Measurements from ENCODE around the gene MTHFSD.

- PRO-cap: no peak
- RAMPAGE, long total RNA, 2 experiments: no peak in any of the 2 experiments
Observed at GRCh38 chr16:86157885-86158368, 259.0 kb downstream of the IRF8 start.

- PRO-cap: no peak
- RAMPAGE, long total RNA, 2 experiments: no peak in any of the 2 experiments
Observed at GRCh38 chr16:86196479-86197073, 297.6 kb downstream of the IRF8 start.

- PRO-cap: no peak
- RAMPAGE, long total RNA, 2 experiments: no peak in any of the 2 experiments
Observed at GRCh38 chr16:86415181-86415729, 95.1 kb upstream of the FOXF1 start.

- PRO-cap: no peak
- RAMPAGE, long total RNA, 2 experiments: no peak in any of the 2 experiments
Observed at GRCh38 chr16:86495627-86496285, 14.6 kb upstream of the FOXF1 start.

GRCh38 chr16:86501019-86501564 is 9.2 kb upstream of the FOXF1 start:
- PRO-cap: no peak
- RAMPAGE, long total RNA, 2 experiments: no peak in any of the 2 experiments

GRCh38 chr16:86515486-86516536 is 5.5 kb downstream of the FOXF1 start:
- PRO-cap: no peak
- RAMPAGE, long total RNA, 2 experiments: no peak in any of the 2 experiments

DNA sequence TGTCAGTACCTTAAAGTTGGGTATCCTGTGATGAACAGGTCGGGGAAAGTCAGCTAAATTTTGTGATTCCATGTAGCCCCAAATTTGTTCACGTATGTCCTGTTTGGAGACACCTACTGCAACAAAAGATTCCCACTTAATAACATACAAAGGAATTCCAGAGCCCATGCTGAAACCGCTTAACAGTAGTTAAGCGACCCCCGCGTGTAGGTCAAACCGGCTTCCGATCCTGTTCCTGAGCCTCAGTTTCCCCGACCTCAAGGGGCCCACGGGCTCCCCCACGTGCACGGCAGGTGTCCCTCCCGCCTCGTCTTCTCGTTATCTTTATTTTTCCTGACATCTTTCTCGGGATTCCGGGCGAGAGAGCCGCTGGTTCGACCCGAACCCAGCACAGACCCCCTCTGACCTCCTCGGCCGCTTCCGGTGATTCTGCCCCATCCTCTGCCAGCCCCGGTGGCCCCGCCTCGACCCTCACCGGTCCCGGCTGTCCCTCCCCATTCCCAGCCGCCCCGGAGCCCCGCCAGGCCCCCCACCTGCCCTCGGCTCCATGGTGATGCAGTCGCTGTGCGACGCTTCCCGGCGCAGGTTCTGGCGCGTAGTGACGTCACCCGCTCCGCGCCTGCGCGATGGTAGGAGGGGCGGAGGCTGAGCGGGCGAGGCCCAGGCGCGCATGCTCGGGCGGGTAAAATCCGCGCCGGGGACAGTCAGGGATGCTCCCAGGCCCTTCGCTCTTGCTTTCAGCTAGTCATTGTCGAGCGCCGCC is at the start of gene MTHFSD:
TSS of gene MTHFSD (minus strand) at position 600 of the 763 bp plus-strand sequence.
- PRO-cap: bidirectional peak, plus-strand start at position 692 of the sequence, minus-strand start at position 549 of the sequence
- RAMPAGE, long total RNA, 2 experiments: no peak in any of the 2 experiments

- PRO-cap: no peak
- RAMPAGE, long total RNA, 2 experiments: no peak in any of the 2 experiments
Observed at GRCh38 chr16:86555399-86555886, 408 bp upstream of the MTHFSD start.

DNA sequence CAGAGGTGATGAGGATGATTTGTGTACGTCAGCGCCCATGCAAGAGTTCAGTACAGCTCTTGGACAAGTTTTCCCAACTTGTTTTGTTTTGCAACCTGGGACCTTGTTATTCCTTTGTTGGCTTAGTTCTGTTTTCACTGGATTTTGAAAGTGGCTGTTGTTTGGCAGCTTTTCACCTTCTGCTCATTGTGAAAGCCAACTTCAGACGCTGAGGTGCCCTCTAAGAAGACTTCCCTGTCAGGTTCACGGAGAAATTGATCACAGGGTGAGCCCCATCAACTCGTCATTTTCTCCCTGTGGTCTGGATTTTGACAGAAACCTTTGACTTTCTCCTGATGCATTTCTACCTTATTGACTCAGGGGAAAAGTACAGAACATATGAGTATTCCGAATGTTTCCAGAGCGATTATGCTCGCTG is 85.6 kb downstream of the FOXL1 start:
- PRO-cap: no peak
- RAMPAGE, long total RNA, 2 experiments: no peak in any of the 2 experiments

DNA sequence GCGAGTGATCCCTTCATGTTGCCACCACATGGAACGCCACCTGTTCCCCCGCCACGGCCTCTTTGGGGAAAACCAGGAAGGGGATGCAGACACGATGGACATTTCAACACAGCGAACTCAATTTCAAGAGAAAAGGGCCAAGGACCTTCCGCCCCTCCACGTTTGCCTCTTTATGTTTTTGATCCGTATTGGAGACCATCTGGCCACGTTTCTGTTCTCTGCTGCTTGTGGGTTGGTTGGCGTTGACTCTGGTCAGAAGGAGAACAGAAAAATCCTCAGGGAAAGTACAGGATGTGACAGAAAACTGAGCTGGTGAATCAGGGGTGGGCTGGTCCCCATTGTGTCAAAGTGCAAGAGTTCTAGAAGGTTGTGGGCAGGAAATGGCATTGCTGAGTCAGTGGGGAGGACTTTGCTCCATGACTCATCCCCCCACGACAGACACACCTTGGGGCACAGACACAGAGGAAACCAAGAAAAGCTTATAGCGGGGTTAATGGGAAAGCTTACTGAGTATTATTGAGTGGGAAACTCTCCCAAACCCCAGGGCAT is 86.0 kb downstream of the FOXL1 start:
- PRO-cap: no peak
- RAMPAGE, long total RNA, 2 experiments: no peak in any of the 2 experiments

DNA sequence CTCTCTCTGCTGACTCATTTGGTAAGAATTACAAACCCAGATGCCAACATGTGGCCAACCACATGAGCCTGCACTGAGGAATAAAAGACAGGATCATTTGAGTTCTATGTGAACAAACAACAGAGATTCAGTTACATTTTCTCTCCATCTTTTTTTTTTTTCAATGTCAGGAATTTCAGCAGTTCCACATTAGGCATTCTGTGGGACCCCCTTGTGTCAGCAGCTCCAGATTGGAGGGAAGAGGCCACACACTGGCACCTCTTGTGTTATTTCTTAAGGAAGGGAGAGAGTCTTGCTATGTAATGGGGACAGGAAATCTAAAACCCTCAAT is 172.9 kb downstream of the FOXL1 start:
- PRO-cap: no peak
- RAMPAGE, long total RNA, 2 experiments: no peak in any of the 2 experiments

DNA sequence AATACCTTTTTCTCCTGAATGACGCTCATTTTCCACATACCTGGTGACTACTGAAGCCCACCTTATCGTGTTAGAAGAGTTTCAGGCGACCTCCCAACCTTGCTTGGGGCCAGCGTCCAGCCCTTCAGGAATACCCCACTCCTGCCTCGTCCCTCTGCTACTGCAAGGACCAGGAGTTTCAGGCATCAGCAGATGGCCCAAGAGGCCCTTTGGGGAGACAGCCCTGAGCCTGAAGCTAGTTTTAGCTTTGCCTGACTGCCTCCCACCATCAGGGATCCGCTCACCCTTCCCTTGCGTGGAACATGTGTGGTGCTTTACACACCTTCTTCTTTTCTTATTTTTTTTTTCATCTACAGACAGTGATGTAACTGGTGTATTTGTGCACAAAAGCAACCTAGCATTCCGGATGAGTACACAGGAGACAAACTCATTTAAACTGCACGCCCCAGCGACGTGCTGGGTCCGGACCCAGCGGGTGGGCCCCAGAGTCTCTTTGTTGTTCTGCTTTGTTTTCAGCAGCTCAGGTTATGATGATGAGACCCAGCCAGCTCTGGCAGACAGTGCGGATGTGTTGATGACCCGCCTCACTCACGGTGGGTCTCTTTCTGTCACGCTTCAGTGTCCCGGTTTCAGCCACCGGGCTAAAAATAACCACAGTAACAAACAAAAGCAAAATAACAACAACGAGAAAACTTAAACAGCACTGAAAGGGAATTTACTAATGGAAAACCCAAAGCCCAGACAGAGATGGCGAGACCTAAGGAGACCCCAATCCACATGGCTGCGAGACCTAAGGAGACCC is 242.4 kb downstream of the C16orf95 start:
- PRO-cap: no peak
- RAMPAGE, long total RNA, 2 experiments: no peak in any of the 2 experiments

DNA sequence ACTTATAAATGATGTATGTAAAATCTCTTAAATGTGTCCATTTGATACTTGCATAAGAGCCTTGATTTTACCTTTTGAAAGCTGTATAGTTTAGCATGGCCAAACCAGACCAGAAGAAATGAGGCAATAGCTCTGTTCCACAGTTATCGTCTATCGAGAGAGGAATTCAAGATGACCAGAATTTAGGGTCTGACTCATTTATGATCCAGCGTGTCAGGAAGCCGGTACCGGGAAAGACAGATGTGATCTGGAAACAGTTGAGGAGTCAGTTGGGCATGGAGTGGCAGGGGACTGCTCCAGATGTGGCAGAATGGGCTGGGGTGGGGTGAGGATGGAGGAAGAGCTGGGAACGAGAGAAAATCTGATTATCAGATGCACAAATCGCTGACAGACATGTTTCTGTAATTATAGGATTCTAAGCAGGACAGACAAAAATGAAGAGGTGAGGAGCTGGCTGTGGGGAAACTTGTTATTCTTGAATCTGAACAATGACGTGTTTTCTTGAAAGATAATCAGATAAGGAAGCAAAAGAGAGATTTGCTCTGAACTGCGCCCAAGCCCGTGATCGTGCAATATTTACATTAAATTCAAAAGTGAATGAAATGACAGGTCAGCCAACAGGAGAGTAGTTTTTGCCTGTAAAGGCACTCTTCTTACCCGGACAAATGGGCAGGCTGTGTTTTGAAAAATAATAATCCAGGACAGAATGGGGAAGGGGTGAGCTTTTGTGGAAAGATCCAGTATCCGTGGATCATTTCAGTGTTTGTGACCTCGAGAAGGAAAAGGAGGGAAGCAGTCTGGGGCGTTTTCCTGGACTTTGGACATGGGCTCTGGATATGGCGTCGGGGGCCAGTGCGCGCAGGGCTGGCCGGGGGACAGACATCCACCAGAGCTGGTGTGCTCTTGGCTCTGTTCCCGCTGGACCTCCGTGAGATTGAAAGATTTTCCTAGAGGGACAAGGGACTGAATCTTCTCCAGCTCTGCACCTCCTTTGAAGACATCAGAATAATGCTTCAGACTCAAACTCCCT is 76.4 kb downstream of the C16orf95 start:
- PRO-cap: no peak
- RAMPAGE, long total RNA, 2 experiments: no peak in any of the 2 experiments

DNA sequence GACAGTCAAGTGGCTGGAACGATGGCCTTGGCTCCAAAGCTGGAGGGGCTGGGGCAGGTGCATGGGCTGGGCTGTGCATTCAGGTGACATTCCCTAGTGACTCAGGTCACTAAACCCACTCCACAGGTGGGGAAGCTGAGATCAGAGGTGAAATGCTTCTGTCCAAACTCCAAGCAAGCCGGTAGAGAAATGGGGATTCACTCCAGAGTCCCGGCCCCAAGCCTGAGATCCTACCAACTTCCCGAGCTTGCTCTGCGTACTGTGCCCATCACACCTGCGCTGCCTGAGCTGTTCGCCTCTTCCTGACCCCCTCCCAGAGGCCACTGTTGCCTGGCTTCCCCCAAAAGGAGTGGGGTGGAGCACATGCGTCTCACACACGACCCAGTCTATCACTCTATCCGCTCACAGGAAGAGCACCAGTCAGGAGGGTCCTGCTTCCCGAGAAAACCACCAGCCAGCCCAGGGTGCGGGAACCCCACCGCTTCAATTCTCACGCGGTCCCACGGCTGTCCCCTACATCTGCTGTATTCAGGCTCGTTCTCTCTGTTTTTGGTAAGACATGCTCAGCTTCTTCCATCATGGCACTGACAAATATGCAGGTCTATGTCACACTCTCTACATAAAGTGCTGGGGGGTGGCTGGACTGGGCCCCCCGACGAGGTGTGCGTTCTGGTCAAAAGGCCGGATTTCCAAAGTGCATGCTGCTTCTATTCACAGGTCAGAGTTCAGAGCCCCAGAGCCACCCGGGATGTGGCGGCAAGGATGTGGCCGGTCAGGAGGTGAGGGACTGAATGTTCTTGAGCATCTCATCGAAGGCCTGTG is 13.5 kb upstream of the C16orf95 start:
- PRO-cap: no peak
- RAMPAGE, long total RNA, 2 experiments: no peak in any of the 2 experiments

DNA sequence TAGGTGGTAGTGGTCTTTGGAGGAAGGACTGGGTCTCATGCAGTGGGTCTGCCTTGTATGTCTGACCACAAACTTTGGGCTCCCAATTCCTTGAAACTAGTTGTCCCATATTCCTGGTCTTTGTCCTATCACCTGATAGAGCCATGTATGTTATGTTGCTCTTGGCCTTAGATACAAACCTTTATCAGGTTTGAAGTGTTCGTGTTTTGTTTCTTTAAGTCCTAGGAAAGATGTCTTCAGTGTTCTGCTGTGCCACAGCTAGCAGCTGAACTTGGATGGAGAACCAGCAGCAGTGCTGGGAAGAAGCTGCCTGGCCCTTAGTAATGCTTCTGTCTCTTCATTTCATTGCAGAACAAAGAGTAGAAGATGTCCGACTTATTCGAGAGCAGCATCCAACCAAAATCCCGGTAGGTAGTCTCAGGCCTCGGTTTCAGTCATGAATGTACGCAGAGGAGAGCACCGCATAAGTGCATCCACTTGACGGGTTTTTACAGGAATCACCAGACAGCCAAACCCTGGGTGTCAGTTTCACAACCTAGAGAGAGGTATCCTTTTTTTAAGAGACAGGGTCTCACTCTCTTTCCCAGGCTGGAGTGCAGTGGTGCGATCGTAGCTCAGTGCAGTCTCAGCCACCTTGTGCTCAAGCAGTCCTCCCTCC is 6.5 kb downstream of the MAP1LC3B start:
- PRO-cap: no peak
- RAMPAGE, long total RNA, 2 experiments: no peak in any of the 2 experiments

DNA sequence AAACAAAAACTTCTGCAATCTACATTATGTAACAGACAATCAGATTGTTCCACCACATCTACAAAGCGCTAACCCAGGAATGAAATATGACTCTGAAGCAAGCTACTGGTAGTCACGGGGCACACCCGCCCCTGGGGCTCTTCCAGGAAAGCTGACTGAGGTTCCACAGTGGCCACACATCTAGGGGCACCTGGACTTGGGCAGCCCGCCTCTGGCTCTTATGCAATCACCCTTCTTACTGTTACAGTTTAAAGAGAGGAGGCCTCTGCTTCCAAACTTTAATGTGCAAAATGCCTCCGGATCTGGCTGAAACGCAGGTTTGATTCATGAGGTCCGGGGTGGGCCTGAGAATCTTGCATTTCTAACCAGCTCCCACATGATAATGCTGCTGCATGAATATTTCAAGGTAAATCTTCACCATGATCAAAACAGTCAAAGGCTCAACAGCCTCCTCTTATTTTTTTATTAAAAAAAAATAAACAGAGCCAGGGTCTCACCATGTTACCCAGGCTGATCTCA is 27.4 kb downstream of the ZCCHC14 start:
- PRO-cap: no peak
- RAMPAGE, long total RNA, 2 experiments: no peak in any of the 2 experiments

GRCh38 chr16:87487103-87488047 is 5.4 kb downstream of the ZCCHC14 start:
- PRO-cap: no peak
- RAMPAGE, long total RNA, 2 experiments: no peak in any of the 2 experiments

- PRO-cap: no peak
- RAMPAGE, long total RNA, 2 experiments: no peak in any of the 2 experiments
Observed at GRCh38 chr16:87536081-87536843, 43.4 kb upstream of the ZCCHC14 start.

DNA sequence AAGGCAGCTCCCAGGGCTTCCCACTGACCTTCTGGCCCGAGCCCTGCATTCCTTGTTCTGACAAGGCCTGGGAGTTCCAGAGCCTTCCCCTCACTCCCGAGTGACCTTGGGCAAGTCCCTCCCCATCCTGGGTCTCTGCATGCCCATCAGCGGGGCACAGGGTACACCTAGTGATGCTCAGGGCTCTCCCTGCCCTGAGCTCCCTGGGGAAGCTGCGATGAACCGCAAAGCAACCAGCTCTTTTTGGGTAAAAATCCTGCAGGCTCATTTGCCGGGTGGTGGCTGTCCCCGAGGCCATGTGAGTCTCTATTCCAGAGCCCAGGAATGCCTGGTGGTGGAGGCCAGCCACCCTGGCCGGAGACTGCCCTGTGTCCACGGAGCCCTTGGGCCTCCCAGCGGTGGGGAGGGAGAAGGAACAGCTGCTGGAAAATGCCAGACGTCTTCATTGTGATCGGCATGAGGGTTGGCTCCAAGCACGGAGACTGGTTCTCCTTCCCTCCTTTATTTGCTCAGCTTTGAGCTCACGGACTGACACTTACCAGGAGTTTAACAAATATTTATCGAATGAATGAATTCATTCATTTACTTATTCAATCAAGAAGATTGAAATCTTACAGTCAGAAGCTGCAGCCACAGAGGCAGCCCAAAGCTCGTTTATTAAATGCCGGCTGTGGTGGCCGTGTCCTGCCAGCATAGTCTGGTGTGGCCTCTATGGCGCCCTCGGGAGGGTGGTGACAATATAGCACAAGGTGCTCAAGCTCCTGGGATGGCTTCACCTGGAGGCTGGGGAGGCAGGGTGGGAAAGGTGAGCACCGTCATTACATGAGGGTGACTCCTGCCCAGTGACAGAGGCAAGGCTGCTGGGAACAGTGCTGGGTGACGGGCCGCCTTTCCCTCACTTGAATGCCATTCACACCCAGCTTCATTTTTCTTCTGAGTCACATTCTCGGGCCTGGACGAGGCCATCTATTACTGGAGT is 31.2 kb upstream of the JPH3 start:
- PRO-cap: no peak
- RAMPAGE, long total RNA, 2 experiments: no peak in any of the 2 experiments

DNA sequence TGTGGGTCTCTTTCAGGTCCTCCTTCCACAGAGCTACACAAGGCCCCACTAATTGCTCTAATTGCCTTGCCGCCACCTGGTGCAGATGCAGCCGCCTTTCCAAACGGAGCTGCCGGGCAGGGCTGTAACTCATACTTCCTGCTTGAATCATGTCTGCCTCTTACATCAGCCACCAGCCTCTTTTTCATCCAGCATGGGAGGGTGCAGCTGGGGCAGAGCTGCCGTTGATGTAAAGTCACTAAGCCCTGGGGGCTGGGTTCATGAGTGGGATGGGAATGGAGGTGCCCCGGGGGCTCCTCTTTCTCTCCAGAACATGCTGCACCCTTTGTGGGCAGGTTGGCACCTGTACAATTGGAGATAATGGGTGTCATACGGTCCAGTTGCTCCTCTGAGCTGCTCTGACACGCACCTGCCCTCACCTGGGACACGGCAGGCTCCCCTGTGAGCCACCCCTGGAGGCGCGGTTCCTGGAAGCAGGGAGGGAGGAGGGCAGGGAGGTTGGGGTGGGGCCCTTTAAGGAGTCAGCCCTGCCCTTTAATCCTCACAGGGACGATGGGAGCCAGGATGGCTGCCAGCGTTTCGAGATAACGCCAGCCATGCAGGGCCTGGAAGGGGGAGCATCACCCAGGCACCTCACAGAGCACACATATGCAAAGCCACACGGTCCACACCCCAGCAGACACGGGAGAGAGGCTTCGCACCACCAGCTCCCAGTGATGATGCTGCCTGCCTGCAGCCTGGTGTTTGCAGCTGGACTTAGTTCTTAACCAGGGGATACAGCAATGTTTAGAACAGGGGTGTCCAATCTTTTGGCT is 41.2 kb upstream of the KLHDC4 start:
- PRO-cap: no peak
- RAMPAGE, long total RNA, 2 experiments: no peak in any of the 2 experiments

Measured in breast epithelium (tissue), 2 donors.